Retinal pigment epithelial cell (primary cell): ENCODE data around the genes SIRT1 and CCAR1.

DNA sequence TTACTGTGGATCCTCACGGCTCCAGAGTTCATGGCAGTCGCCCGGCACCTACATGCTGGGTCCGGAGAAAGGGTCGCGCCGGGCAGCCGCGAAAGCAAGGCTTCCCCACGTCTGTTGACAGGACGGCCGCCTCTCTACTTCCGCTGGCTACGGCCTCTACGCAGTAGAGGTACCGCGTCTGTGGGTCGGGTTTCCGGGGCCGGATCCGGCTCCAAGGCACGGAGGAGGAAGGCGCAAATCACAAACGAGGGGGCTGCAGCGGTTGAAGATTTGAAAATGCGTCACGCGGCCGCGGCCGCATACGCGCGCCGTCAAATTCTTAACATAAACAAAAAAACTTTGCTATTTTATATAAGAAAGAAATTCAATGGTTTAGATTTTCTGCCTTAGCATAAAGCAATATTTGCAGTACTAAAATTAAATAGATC lies 649.6 kb downstream of the REEP3 start:
- RRBS: no CpG with 5 or more reads among the region's 35 CpGs

DNA sequence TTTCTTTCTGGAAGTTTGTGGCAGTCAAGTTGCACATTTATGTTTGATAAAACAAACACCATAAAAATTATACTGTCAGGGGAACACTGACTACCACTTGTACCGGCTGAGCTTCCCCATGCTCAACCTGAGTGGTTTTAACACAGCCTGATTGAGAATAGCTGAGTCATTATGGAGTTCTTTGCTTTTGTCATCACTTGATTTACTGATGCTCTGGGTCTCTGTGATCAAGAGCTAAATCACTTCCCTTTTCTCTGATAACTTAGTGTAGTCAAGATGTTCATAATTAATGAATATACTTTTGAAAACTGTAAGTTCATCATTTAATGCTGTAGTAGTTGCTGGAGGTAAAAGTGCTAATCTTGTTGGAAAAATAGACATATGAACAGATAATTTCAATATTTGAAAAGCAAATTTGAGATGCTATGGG lies 1034.5 kb upstream of the LRRTM3 start:
- RRBS: no CpG with 5 or more reads among the region's 1 CpG

DNA sequence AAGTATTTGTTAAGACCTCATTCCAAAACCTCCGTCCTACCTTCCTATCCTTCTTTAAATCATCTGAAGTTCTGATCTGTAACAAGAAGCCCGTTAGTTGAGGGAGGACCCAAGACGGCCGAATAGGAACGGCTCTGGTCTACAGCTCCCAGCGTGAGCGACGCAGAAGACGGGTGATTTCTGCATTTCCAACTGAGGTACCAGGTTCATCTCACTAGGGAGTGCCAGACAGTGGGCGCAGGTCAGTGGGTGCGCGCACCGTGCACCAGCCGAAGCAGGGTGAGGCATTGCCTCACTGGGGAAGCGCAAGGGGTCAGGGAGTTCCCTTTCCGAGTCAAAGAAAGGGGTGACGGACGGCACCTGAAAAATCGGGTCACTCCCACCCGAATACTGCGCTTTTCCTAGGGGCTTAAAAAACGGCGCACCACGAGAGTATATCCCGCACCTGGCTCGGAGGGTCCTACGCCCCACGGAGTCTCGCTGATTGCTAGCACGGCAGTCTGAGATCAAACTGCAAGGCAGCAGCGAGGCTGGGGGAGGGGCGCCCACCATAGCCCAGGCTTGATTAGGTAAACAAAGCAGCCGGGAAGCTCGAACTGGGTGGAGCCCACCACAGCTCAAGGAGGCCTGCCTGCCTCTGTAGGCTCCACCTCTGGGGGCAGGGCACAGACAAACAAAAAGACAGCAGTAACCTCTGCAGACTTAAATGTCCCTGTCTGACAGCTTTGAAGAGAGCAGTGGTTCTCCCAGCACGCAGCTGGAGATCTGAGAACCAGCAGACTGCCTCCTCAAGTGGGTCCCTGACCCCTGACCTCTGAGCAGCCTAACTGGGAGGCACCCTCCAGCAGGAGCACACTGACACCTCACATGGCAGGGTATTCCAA lies 308.8 kb downstream of the CTNNA3 start:
- RRBS: no CpG with 5 or more reads among the region's 35 CpGs

- RRBS: no CpG with 5 or more reads among the region's 11 CpGs
Observed at GRCh38 chr10:67663385-67663775, 32.6 kb downstream of the CTNNA3 start.

- RRBS: no CpG with 5 or more reads among the region's 3 CpGs
Observed at GRCh38 chr10:67783607-67783908, 54.4 kb downstream of the DNAJC12 start.

- RRBS: under 1% methylated on average over 16 of the region's 77 CpGs
Observed at GRCh38 chr10:67883885-67884874, at the start of gene SIRT1. TSS of gene SIRT1 (plus strand) at chr10:67884656.

DNA sequence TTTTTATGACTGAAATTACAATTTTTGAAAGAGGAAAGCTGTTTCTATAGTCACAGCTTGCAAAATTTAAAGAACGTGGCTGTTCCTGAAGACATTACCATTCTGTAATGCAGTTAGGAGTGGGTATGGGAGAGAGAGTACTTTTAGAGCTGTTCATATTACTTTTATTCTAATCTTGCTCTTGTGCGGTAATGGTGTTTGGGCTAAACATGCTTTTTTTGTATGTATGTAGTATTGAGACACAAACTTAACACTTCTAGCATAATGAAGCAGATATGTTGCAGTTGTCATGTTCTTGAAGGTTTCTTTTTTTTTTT lies 1.1 kb downstream of the SIRT1 start:
- RRBS: no CpG with 5 or more reads among the region's 2 CpGs

DNA sequence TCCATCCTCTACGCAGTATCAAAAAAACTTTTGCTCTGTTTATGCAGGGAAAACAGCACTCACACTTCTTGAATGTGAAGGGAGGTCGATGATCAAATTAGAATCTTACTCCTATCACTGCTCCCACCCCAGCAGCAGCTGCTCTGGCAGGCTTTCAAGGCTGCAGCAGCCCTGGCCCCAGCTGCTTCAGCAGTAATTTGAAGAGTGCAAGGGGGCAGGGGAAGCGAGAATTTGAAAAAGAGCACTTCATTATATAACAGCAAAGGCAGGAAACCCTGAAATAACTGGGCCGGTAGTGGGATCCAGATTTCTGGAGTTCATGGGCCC lies 44.8 kb downstream of the MYPN start:
- RRBS: no CpG with 5 or more reads among the region's 4 CpGs

- RRBS: under 1% methylated on average over 40 of the region's 86 CpGs
Observed at GRCh38 chr10:68230889-68231906, 715 bp downstream of the ATOH7 start.

GRCh38 chr10:68332321-68332585 lies 389 bp downstream of the HNRNPH3 start:
- RRBS: no CpG with 5 or more reads among the region's 22 CpGs

DNA sequence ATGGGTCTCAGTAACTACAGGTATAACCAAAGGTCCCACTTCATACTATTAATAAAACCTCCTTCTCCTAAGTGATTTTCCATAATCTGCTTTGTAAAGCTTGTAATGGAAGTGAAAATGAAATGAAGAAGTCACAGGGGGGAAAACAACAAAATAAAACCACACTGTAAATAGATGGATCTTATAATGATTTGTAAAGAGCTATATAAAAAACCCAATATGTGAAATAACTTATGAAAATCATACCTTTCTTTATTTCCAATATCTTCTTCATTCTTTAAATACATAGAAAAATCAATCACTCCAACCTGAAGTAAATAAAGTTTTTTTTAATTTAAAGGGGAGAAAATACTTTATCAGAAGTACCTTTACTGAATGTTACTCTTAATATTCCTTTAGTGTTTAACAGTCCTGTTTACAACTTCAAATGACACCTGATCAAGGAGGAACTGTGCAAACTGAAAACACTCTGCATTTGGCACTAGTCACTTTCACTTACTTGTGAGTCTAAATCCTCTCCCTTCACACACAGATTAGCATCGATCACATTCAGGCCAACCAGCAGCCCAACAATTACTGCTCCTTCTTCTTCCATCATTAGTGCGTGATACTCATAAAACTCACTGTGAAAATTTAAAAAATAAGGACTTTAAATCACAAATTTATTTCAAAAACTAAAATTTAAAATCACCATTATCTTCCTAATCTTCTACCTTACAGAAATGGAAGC lies 13.1 kb downstream of the RUFY2 start:
- RRBS: no CpG with 5 or more reads among the region's 2 CpGs

DNA sequence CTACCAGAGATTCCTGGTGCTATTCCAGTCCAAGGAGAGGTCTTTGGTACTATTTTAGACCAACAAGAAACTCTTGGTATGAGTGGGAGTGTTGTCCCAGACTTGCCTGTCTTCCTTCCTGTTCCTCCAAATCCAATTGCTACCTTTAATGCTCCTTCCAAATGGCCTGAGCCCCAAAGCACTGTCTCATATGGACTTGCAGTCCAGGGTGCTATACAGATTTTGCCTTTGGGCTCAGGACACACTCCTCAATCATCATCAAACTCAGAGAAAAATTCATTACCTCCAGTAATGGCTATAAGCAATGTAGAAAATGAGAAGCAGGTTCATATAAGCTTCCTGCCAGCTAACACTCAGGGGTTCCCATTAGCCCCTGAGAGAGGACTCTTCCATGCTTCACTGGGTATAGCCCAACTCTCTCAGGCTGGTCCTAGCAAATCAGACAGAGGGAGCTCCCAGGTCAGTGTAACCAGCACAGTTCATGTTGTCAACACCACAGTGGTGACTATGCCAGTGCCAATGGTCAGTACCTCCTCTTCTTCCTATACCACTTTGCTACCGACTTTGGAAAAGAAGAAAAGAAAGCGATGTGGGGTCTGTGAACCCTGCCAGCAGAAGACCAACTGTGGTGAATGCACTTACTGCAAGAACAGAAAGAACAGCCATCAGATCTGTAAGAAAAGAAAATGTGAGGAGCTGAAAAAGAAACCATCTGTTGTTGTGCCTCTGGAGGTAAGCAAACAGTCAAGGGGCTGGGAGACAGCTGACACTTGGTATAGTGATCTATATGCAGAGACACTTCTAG lies 13.6 kb downstream of the TET1 start:
- RRBS: no CpG with 5 or more reads among the region's 2 CpGs

DNA sequence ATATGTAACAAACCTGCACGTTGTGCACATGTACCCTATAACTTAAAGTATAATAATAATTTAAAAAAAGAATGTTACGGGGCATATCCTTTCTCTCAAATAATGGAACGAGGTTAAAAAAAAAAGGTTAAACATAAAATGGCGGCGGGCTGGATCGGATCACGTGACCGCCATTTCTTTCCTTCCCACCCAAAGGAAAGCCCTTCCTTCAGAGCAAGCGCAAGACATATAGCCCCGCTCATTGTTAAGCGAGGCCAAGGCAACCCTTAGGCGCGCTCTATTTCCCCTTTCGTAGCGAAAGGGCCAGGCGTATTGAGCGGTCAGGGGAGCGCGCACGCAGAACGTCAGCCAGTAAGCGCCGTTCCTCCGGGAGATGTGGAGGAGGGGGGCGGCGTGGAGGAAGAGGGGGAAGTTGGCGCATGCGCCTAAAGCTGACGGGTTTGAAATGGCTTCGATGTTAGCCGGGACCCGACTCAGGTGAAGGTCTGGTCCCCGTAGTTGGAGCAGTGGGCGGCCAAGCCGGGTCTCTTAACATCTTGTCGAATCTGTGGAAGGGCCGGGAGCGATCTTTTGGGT lies at the start of gene CCAR1:
TSS of gene CCAR1 (plus strand) at position 434 of the 576 bp plus-strand sequence.
- RRBS: under 1% methylated on average over 14 of the region's 38 CpGs

DNA sequence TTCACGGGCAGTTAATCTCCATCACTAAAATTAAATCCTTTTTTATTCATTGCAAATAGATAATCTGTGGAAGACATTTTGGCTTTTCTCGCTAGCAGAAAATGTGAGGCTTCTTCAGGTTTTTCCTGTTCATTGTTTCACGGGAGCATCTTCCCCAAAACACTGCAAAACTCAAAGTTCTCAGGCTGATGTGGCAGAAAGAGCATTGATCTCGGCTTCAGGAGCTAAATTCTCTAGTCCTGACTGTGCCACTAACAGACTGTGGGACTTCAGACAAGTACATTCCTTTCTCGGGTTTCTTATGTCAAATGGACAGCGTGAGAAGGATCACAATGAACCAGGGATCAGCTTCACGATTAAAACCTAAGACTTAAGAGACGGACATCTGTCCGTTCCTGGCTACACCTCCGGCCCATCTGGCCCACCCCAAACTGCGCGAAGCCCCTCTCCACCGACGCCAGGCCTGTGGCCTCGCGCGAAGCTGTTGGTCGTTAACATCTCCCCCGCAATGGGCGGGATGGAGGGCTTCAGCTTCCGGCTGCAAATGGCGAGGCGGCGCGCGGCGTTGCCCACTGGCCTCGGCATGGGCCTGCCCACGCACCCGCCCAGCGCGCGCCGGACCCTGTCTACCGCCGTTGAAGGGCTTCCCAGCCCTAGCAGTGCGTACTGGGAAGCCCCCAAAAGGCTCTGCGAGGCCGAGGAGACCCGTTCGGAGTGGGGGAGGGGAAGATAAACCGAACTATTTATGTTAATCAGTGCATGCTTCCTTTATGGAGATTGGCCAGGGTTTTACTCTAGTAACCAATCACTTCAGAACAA lies 570 bp upstream of the DDX50 start:
- RRBS: under 1% methylated on average over 13 of the region's 42 CpGs

DNA sequence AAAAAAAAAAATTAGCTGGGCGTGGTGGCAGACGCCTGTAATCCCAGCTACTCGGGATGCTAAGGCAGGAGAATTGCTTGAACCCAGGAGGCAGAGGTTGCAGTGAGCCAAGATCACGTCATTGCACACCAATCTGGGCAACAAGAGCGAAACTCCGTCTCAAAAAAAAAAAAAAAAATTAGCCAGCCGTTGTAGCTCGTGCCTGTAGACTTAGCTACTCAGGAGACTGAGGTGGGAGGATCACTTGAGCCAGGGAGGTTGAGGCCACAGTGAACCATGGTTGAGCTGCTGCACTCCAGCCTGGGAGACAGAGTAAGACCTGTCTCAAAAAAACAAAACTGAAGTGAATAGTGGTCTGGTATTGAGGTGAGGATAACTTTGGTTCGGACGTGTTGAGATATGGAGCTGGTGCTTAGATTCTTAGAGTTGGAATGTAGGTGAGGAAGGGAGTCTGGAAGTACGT lies 2.9 kb downstream of the DDX50 start:
- RRBS: no CpG with 5 or more reads among the region's 11 CpGs

- RRBS: no CpG with 5 or more reads among the region's 4 CpGs
Observed at GRCh38 chr10:69213595-69214237, 6.4 kb upstream of the HKDC1 start.

DNA sequence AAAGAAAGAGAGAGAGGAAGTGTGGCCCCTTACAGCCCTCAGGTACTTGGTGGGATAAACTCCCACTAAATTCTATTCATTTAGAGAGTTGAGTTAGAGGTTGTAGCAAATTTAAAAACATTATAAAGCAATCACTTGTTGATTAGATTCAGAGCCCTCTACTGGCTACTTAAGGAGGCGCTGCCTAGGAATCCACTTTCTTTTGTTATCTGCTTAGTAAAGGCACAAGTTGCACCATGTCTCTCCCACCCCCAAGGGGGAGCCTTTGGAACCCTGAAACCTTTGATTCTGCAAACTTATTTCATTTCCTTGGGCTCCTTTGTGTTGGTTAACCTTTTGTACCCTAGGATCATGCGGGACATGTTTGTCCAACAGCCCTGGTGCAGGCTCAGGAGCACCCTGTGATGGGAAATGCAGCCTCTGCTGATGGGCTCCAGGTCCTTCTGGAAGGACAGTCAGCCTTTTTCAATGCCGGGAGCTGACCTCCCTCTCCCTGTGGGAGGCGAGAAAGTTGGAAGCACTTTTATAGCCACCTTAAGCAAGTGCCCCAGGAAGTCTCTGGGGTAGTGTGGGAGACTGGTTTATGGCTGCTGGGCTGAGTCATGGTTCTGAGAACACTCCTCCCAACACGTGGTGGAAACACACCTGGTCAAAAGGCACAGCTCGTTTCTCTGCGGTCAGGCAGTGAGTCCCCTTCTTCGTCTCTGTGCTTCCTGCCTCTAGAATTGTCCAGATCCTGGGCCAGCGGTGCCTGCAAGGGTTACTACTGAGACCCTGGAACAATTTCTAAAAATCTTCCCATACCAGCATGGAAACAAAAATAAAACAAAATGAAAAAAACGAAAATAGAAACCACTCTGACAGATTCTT lies 2.3 kb downstream of the HKDC1 start:
- RRBS: no CpG with 5 or more reads among the region's 10 CpGs

DNA sequence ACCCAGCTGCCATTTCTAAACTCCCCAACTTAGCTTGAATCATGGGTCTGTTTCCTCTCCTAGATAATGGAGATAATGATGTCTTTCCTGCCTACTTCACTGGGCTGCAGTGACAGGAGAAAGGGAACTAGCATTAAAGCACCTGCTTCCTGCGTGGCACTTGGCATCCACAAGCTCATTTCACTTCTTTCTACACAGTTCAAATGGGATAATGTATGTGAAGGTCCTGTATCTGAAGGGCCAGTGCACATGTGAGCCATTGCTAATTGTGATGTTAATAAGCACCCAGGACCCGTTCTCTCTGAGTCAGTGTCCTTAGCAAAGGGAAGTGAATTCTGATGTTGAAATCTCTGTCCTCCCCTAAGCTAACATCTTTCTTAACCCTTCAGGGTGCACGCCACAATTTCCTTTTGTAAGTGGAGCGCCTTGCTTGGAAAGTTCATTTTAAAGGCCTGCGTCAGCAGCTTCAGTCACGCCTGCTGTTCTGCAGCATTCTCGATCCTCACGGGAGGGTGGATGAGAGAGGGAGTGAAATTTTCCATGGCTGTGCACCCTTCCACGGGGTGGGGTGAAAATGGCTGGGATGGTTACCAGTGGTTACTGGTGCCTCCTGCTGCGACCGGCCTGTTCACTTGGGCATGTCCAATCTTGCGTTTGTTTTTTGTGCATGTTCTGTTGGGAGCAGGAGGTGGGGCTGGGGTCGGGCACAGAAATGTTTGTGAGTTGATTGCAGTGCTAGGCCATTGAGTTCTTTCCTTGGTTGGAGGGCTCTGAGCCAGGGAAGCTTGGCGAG lies 18.8 kb downstream of the HK1 start:
- RRBS: no CpG with 5 or more reads among the region's 14 CpGs

DNA sequence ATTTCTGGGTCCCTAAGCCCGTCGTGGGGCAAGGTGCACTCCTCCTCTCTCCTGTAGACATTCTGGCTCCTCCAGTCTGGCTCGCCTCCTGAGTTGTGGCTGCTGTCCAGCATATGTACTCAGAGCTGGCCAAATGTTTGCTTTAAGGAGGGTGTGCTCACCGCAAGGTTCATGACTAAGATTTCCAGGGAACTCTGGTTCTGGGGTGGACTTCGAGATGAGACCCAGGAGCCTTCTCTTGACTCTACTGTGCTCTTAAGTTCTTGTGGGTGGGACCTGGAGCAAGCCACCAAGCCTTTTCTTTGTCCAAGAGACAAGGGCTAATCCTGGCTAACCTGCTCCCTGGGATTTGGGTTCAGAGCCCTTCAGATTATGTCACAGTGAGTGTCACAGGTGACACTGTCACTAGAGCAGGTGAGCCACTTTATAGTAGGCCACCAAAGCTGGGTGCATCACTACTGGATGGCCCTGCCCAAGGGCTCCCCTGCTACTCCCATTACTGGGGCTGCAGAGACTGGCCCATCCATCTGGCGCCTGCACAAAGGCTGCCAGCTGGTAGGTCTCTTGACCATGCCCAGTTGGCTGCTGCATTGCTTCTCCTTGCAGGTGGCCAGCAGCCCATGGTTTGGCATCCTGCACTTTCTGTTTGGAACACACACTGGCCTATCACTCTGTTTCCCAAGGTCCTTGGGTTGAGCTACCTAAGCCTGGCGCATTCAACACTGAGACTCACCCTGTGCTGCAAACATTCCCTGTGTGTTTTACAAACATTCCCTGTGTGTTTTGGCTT lies 42.4 kb downstream of the HK1 start:
- RRBS: no CpG with 5 or more reads among the region's 7 CpGs

DNA sequence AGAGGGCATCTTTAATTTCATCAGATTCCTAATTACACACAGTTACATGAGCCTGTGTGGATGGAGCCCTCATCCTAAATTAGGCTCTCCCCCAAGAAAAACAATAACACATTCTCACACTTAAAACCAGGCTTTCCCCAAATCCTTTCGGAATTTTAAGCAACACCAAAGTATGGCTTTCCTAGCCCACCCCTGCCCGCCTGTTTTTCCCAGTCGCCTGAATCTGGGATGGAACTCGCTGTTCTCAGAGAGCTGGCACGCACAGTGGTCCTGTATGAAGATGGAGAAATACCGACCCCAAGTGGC lies 3.6 kb downstream of the TACR2 start:
- RRBS: no CpG with 5 or more reads among the region's 6 CpGs